Vein endothelial cell (primary cell): Measurements from ENCODE around the gene ARMT1.

- CAGE, long polyA plus RNA, result no peak
These were observed 10.5 kb upstream of the LATS1 start for GRCh38 chr6:149728062-149729152.

- CAGE, long polyA plus RNA, result no peak
These were observed 32.9 kb downstream of the LRP11 start for GRCh38 chr6:149831257-149831739.

GRCh38 chr6:149840560-149841031, 23.6 kb downstream of the LRP11 start:
- CAGE, long polyA plus RNA, result no peak

DNA sequence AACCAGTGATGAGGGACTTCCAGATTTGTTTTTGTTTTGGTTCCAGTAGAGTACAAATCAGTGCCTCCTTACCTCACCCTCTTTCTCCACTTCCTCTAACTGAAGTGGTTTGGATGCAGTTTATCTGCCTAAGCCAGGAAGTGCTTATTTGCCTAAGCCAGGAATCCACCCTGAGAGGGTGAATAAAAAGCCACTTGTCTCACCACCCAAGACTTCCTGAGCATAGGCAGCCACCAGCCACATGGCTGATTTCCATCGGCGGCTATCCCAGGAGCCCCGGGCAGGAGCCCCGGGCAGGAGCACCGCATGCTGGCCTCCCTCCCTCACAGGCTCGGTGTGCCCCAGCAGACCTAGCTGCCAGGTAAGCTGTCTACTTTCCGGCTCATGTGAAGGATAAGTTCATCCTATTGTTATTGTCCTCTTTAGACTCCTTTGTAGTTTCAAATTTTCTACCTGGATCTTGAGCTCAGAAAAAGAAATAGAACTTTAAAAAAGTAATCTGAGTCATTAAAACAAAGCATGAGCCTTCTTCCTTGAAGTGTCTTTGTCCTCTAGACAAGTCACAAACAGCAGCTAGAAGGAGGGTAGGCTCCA, 11.9 kb downstream of the LRP11 start:
- CAGE, long polyA plus RNA, result start-site peak on the plus strand centred at position 211 of the sequence, 7 bp wide, 68 and 60 reads in 2 replicates

DNA sequence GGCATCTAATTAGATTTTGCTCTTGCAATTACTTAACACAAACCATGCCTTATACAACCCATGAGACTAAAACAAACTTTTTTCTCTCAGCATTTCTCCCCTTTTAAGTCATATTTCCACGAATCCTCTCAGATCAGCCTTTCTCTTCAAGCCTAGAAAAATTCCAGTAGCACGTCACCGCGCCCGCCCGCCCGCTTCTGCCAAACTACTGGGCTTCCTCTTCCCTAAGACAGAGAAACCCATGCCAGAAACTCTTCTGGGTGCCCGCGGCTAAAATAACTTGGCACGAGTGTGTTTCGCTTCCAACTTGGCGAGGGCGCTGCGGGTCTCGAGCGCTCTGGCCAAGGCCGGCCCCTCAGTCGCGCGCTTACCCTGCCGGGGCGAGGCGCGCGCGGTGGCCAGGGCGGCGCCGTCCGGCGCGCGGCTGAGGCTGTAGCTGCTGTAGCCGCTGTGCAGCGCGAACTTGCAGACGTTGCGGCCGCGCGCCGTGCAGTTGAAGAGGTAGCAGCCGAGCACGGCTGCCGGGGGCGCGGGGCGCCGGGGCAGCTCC, 1.0 kb downstream of the LRP11 start:
- CAGE, long polyA plus RNA, result no peak

GRCh38 chr6:150185640-150186012, 42.8 kb downstream of the PPP1R14C start:
- CAGE, long polyA plus RNA, result no peak

GRCh38 chr6:150572957-150573637, 26.6 kb upstream of the PLEKHG1 start:
- CAGE, long polyA plus RNA, result no peak

DNA sequence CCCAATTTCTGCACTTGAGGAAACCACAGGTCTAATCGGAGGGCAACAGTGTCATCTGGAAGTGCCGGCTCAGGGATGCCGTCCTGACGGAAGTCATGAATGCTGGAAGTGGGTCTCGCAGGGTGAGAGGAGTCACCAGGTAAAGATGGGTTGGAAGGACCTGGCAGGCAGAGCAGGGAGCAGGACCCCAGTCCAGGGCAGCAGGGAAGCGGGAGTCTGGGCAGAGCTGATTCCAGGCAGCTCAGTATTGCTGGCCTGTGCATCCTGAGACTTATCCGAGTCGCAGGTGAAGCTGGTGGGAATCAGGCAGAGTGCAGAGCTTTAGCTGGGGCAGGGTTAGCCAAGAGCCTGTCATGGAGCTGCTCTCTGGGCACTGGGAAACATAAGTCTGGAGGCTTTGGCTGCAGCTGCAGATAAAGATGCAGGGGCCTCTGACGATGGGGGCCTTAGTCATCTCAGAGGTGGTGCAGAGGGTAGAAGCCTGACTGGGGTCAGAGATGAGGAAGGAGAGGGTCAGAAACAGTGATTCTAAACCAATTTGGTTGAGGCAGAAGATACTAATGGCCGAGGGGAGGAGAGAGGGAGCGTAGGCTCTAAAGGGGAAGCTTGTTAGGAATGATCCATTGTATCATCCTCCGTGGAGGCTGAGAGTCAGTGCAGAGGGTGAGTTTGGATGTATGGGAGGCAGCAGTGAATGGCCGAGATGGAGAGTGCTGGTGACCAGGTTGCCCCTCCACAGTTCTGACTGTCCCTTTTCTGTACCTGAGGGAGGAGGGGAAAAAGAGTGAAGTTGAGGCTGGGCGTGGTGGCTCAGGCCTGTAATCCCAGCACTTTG, 33.7 kb downstream of the PLEKHG1 start:
- CAGE, long polyA plus RNA, result no peak

- CAGE, long polyA plus RNA, result no peak
These were observed 41.7 kb downstream of the PLEKHG1 start for GRCh38 chr6:150641296-150641882.

- CAGE, long polyA plus RNA, result no peak
These were observed 80.1 kb downstream of the PLEKHG1 start for GRCh38 chr6:150679740-150680291.

- CAGE, long polyA plus RNA, result no peak
These were observed 110.5 kb downstream of the PLEKHG1 start for GRCh38 chr6:150710120-150710732.

DNA sequence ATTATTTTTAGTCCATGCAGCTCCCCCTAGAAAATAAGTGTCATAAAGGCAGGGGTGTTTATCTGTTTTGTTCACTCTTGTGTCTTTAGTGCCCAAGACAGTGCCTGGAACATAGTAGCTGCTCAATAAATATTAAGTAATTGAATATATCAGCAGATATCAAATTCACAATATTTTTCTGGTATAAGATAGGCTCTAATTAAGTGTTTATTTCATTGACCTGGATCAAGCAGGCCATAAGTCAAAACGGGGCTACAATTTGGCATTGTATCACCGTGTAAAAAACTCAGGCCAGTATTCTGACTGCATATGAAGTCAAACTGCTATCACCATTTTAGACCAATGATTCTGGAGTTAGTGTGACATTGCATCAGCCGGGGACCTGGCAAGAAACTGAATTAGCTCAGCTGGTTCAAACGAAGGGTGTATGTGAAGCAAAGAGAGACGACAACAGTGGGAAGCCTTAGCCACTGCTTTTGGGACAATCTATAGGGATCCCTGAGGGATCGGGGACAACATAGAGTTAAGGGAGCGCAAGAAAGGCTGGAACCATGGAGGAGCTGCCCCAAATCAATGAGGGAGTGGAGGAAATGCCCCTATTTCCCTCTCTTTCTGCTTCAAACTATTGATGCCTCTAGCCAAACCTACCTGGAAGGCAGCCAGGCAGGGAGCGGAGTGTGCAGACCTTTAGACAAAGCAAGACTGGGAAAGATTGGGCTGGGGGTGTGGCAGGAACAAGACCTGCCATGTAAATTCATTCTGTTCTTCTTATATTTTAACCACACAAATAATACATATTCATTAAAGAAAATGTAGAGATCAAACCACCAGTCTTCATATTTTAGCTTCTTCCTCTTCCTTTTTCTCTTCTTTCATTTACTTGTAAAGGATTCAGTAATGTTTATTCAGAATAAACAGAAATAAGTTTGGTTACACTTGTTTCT, 112.2 kb downstream of the PLEKHG1 start:
- CAGE, long polyA plus RNA, result no peak

DNA sequence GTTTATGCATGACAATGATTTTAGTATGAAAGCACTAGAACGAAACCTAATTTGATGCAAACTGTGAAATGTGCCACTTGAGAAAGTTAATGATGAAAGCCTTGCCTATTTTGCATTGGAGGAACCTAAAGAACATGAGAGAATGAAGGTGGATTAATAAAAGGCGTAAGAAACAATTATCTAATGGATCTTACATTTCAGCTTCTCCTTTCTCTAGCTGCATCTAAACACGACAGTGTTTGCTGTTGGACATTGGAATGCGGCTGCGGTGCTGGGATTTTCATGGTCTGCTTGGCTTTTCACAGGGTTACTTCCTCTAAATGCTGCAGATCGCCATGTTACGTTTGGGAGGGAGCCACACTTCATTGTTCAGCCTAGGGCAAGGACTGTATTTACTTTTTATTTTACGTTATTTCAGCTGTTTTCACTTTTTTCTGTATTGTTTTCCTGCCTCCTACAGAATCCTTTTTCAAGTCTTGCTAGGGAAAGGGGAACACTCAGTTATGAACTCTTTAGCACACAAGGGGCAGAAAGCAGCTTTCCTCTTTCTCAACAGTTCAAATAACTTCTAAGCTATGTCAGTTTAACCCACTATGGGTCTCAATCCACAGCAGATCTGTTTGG, 98.0 kb upstream of the MTHFD1L start:
- CAGE, long polyA plus RNA, result no peak

GRCh38 chr6:150814280-150814797, 51.2 kb upstream of the MTHFD1L start:
- CAGE, long polyA plus RNA, result no peak

GRCh38 chr6:150856665-150857548, 8.6 kb upstream of the MTHFD1L start:
- CAGE, long polyA plus RNA, result no peak

- CAGE, long polyA plus RNA, result no peak
These were observed 119.8 kb upstream of the AKAP12 start for GRCh38 chr6:151119916-151120457.

GRCh38 chr6:151341358-151342126, 49.8 kb downstream of the ZBTB2 start:
- CAGE, long polyA plus RNA, result no peak

DNA sequence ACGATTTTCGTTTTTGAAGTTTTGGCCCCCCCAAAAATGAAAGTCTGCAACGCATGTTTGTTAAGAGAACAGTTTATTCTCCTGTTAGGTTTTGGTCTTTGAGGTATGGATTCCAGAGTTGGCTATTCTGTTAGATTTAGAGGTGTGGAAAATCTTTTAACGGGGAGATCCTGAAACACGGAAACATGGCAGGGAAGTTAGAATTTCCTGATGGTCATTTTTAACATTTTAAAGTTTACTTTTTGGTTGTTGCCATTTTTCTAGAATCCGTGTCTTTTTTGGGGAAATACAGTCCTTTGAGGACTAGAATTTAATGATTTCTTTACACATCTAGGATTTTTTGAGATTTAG, 884 bp upstream of the ZBTB2 start:
- CAGE, long polyA plus RNA, result no peak

GRCh38 chr6:151445901-151446638, 5.9 kb downstream of the RMND1 start:
- CAGE, long polyA plus RNA, result no peak

GRCh38 chr6:151452213-151453147, at the start of gene ARMT1:
Gene ARMT1, plus strand, starts transcription at chr6:151452466.
- CAGE, long polyA plus RNA, result no peak